Metastatic Pancreatic Carcinoma in the Ovary (tissue), 1 donor: ENCODE measurements around a stretch of chr20.

DNA sequence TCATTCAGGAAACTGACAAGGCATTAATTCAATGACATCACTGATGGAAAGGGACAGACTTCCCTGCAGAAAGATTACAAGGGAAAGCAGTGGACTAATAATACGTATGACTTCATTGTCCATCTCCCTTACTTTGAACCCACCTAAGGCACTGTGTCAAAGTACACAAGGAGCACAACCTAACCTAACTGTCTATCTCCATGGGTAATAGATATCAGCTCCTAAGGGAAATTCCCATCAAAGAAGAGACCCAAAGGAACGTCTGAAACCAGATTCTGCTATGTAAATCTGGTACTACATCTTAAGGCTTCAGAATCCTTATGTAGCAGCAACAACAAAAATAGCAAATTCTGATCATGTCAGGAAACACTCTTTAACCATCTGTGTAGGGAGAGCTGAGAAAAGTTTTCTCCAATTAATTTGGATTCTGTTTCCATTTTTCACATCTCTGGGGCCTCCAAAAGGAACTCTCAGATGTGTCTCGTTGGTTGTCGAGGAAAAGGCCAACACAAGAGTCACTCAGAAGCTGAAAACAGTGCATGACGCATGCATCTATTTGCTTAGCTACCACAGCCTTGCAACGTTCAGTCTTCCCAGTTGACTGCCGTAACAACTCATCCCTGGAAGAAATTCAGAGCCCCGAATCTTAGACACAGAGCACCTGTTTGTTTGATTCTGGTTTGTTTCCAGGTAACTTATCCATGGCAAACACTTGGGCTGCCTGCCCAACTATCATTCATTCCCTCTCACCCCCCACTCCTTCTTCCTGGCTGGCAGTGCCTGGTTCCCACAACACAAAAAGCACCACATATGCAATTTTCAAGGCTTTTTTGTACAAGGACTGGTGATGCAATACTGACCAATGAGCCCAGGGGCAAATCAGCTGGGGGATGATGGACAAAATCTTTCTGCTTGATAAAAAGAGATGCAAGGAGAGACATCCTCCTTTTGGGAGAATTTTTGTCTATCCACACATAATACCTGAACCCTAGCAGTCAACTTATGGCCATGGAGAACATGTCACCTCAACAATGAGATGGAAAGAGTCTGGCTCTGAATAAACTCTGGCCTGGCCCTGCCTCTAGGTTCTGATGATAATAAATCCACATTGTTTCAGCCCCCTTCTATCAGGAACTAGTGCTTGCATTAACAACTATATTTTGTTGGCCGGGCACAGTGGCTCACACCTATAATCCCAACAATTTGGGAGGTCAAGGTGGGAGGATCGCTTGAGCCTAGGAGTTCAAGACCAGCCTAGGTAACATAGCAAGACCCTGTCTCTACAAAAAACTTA lies 60.5 kb downstream of the ZMYND8 start:
- PRO-cap, result no peak

DNA sequence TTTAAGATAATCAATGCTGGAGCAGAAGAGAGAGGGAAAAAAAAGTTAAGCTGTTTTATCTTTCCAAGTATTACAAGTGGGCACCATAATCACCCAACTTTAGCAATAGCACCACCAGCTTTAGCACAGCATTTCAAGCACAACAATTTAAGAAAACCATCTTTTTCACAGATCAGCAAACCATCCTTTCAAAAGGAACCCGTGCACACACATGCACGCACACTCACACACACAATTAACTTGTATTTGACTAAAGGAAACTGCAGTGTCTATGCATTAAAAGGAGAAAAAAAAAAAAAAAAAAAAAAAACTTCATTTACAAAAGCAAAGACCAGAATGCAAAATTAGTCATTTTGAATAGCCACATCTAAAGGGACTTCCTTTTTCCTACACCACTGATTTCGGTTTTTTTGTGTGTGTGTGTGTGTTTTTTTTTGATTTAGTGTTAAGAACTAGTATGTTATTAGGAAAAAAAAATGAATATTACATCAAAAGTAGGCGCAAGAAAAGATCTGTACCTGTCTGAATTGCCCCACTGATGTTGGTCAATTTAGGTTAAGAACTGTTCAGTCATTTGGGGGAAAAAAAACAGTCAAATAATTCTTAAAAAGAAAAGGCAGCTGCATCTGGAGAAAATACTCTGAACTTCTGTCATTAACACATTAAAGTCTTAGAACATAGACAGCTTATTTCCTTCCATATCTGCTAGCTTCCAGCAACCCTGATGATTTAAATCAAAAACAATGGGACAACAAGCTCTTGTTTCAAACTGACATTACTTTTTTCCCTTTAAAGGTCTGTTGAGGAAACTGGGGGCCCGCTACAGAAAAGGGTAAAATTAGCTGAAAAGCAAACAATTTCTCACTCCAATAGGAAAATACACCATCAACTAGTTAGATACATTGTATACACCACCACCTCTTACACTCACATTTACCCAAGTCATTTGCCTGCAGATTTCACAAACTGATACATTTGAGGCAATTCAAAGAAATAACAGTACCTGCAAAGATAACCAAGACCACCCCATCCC lies 6.1 kb downstream of the ZMYND8 start:
- PRO-cap, result no peak

DNA sequence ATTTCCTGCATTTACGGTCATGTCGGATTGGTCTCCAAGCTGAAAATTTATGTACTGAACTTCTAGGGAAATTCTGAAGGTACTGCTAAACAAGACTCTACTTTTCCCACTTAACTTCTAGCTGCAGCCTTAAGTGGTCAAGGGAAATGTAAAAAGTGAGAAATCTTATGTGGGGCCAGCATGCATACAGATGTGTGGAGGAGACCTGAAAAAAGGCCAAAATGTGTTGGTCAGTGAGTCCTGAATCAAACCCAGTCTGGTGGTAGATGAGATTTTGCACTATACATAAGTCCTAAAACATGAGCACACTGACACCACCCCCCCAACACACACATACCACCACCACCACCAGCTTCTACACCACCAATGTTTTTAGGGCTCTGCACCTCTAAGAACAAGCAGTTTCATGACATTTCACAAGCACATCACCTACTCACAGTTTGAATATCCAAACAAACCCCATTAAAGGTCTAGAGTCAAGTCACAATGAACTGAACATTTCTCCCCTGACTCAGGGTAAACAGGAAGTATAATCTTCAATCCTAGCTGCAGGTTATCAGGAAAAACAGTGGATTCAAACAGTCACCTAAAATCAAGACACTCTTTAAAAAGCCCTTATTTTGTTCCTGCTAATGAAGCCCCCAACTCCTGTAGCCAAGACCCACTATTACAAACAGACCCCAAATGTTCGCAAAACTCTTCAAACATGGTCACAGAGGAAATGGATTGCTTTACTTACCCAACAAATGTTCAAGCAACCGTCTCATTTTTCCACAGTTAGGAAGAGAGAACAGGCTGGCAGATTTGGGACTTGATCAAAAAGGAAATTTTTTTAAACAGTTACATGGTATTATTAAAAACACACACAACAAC lies 1.6 kb downstream of the ZMYND8 start:
- PRO-cap, result no peak

DNA sequence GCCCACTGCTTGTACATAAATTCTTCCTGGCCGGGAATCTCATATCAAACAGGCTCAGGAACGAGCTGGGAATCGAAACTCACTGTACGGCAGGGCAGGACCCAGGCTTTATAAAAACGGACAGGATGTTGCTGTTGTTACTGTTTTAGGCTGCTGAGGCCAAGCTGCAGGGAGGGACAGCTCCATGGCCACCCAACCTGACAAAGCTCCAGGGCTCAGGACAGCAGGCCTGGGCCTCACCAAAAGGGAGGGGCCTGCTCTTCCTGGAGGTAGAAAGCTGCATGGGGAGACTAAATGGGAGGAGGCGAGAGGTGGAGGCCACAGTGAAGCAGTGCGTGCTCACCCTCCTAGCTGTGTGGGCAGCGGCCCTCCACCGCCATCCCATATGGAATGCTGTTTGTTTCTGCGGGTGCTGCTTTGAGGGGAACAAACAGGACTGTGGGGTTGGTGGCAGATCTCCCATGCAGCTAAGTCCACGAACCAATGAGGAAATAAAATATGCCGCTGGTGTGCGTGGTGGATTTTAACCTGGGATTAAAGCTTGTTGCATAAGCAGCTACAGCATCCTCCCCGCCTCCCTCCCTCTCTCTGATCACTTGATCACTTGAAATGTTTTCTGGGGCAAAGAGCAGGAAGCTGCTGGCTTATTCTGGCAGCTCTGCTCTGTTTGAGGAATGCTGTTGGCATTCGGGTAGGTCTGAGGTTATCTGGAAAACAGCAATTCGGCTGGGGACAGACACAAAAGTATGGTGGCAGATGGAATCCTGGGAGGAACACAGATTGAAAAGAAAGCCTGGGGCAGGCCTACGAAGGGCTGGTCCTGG lies 2.4 kb upstream of the ZMYND8 start:
- PRO-cap, result bidirectional peak, plus-strand start at position 293 of the sequence, minus-strand start at position 202 of the sequence; bidirectional peak, plus-strand start at position 690 of the sequence, minus-strand start at position 590 of the sequence

DNA sequence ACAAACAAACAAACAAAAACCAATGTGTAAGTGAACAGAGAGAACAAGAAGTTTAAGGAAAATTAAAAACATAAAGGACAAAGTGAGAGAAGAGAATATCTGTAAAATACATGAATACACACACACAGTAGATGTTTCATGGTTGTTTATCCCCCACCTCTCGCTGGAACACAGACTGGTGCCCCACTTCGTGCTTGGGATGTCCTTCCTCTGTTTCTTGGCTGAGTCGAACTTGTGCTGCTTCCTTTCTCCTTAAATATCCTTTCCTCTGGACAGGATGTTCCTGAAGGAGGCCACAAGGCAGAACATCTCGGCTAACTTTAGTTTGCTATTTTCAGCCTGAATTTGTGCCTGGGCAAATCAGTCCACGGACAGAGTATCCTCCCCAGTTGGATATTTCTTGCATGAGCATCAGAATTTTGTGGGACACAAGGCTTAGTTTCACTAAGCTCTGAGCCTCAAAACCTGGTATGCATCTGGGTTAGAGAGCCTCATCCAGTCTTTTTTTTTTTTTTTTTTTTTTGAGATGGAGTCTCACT lies 54.7 kb upstream of the ZMYND8 start:
- PRO-cap, result no peak

- PRO-cap, result no peak
Measured at GRCh38 chr20:47521246-47521729, 19.6 kb downstream of the NCOA3 start.

GRCh38 chr20:47657730-47658515 lies 127.4 kb downstream of the SULF2 start:
- PRO-cap, result no peak

DNA sequence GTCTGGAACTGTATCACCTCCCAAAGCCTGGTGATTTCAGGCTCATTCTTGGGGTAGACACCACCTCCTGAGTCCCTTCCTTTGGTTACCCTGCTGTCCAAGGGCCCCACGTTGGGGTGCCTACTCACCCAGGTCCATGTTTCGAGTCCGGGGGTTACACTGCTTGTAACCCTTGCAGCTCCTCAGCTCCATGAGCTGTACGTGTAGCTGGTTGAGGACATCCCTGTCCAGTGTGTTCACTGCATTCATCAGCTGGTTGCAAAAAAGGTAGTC lies 123.7 kb downstream of the SULF2 start:
- PRO-cap, result no peak

DNA sequence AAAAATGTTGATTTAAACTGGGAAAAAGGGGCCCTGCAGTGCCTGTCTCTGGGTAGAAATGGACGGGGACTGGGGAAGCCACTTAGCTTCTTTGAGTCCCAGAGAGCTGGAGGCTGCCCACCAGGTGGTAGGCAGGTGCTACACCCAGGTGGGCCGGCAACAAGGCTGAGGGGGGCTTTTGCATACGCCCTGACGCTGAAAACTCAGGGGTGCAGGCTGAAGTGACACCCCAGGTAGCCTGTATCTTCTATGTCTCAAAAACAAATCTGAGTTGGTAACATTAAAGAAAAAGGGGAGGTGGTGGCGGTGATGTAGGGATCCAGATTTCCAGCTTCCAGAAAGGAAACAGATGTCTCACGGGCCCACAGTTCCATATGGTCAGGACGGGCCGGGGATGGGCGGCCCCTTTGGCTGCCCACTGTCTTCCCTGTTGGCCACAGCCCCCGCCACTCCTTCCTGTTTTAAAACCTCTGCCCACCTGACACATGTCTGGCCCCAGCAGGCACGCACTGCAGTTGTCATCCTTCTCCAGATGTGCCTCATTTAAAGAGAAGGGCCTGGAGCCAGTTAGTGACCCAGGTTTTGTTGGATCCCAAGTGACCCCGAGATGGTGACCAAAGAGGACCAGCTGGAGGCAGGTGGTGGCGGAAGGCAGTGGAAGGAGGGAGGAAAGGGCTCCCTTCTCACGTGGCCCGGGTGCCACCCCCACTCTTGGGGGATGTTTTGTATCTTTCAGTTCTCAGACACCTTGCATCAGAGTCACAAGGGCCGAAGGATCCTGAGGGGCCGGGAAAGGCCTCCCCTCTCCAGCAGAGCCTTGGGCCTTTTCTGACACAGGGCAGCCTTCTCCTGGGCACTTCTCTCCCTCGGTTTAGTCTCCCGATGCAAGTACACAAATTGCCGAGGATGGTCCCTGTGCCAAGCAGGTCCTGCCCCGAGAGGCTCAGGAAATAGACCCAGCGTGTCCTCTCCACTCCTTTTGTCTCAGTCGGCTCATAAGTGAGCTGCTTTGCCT lies 117.8 kb downstream of the SULF2 start:
- PRO-cap, result no peak

DNA sequence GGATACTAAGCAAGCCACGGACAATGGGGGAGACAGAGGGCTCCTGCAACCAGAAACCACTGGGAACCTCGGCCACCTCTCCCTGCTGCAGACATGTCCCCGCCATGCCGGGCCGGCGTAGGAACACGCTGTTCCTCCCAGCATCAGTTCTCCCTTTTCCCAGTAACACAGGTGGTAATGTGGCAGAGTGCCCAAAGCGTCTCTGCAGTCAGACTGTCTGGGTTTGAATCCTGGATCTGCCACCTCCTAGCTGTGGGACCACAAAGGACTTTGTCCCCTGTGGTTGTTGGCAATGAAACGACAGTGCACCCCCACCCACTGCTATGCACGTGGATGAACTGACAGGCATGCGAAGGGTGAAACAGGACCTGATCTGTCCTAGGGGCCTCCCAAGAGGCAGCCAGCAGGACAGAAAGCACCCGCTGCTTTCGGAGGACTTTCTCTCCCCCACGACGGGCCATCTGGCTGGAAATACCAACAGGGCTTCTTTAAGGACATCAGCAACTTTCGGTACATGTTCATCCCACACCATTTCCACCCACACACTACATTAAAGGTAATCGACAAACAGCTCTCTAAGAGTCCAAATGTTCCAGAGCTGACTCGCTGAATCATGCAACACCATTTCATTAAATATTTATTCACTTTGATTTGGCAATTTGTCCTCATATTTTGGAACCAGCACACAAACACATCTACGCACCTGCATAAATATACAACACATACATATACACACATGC lies 74.0 kb downstream of the SULF2 start:
- PRO-cap, result no peak

DNA sequence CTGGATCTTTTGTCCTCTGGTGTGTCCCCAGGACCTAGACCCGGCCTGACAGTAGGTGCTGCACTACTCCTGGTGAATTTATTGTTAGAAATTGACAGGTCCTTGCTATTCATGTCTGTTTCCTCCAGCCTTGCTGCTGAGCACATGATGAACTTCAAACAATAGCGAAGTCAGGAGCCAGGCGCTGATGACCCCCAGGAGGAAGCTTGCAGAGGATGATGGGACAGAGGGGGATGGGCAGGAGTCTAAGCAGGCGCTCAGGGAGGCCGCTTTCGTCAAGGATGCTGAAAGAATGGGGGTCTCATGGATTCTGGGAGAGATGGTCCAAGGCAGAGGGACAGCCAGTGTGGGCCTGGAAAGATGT lies 234.8 kb upstream of the SULF2 start:
- PRO-cap, result no peak

GRCh38 chr20:48408423-48408749 lies 419.4 kb downstream of the PREX1 start:
- PRO-cap, result no peak

- PRO-cap, result no peak
Measured at GRCh38 chr20:48463886-48464442, 363.8 kb downstream of the PREX1 start.

DNA sequence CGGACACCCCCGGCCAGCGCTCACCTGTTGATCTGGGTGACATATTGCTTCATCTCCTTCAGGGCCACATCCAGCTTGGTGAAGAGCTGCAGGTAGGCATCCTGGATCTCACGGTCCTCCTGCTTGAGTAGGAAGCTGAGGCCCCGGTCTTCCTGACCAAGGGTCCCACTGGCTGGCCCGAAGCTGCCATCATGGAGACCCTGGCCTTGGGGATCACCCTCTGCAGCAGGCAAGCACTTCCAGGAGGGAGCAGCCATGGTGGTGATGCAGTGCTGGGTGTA lies 178.6 kb downstream of the PREX1 start:
- PRO-cap, result no peak

GRCh38 chr20:48667040-48667515 lies 160.7 kb downstream of the PREX1 start:
- PRO-cap, result no peak

GRCh38 chr20:48750463-48750877 lies 77.3 kb downstream of the PREX1 start:
- PRO-cap, result no peak

GRCh38 chr20:48782639-48783489 lies 44.9 kb downstream of the PREX1 start:
- PRO-cap, result no peak

- PRO-cap, result no peak
Measured at GRCh38 chr20:48818303-48819050, 9.3 kb downstream of the PREX1 start.

DNA sequence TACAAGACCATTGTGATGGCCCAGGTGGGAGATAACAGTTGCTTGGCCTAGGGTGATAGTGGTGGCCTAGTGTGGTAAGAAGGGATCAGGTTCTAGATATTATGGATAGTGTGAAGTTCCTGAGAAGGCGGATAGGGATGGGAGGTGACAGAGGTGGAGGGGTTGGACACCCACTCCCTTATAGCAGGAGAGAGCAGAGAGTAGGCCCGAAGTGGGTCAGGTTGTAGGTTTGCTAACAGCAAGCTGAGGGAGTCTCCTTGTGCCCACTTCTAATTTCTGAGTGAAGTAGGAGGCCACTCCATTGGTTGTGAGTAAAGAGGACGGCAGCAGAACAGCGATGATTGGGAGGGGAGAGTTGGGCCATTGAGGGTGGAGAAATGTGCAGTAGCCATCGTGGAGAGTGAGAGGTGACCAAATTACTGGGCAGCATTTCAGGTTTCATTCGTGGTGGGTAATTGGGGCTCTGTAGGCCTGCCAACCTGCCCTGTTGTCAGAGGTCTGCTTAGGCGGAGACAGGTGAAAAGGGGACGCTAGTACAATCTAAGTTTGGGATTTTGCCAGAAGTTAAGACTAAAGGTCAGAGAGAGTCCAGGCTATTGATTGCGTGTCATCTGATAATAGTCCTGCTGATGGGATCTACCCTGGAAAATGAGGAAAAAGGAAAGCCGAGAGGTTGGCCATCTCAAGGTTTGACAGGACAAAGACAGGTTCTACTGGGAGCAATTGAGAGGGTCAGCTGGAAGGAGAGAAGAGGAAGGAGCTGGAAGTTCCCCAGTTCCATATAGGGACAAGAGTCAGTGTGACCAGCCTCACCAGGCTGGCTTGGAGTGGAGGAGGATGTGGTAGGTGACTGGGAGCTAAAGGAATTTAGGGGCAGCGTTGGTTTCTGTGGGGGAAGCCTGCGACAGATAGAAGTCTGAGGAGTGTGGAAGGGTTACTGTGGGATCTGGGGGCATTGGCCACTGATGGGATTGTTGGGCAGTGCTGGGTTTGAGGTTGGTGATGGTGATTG lies 10.8 kb downstream of the ARFGEF2 start:
- PRO-cap, result no peak

DNA sequence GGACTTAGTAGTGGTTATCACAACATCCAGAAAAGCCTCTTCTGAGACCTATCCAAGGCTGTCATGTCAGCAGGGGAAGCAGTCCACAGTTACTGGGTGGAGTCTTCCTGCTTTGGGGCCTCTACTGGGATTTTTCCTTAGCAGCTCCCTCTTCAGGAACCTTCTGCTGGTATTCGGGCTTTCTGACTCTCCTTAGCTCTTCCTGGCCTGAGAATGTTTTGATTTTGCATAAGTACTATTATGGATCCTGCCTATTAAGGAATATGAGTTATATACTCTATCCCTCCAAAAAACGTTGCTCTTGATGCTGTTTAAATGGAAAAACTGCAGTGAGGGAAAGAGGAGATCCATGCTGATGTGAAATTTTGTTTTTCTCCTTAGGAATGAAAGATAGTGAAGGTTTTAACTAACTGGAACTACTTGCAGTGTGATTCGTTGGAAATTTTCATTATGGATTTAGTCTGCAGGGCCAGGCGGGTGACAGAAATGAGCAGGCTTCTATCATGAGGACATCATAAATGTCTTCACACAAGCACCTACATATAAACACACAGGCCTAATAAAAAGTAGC lies 36.2 kb downstream of the ARFGEF2 start:
- PRO-cap, result no peak